ENCODE results near the gene PKP2.

GRCh38 chr12:32896299-32897360, at the start of gene PKP2:
PKP2 (minus strand) TSS chr12:32896777.
- PRO-cap: no peak

GRCh38 chr12:33945253-33945512, 77.1 kb upstream of the ALG10 start:
- PRO-cap: no peak

DNA sequence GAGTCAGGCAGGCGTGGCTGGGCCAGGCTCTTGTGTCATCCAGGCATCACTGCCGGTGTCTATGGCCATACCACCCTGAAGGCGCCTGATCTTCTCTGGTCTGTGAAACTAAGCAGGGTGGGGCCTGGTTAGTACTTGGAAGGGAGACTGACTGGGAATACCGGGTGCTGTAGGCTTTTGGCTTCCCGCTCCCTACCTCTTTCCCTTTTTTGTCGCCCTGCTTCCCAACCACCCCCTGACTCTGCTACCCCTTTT, 183.3 kb downstream of the ALG10 start:
- PRO-cap: no peak

DNA sequence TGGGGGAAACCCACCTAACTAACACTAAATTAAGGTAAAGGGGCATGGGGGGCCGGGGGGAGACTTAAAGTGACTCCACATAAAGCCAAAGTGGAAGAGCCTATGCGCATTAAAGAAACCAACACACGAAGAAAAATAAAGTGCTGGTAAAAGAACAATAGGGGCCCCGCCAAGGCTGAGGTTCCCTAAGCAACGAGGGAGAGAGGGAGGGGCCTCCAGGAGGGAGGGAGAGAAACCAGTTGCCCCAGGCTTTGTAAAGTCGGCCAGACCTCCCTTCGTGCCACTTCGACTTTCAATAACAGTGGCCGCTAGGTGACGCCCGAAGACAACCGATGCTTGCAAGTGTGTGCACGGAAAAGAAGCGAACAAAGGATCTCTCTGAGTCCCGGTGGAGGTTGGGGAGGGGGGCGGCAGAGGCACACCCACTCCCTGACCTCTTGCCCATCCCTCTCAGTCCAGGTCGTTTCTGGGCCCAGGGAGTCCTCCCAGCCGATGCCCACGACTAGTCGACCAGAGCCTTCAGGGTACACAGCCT, 263.0 kb upstream of the ALG10B start:
- PRO-cap: no peak

DNA sequence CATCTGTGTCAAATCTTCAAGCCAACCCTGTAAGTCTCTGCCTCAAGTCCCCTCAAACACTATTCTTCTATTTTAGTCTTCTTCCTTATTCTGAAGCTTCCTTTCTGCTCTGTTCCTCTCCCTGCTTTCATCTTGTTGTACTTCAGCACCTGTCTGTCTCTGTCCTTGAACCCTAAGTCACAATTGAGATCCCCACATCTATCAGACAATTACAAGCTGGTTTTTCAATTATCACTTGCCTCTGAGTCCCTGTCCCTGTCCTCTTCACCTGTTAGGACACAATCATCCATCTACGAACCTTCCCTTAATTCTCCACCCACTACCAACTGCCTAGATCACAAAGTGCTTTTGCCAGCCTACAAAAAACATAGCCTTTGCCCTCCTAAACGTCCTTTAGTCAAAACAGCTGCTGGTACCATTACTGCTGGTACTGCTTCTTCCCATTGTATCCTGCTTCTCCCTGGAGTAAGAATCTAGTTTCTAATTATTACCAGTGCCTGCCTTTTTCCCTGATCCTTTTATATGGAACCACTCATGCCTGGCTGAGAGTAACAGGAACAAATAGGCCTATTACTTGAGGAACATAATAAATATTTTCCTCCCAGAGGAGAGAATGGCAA, 82.1 kb downstream of the CPNE8 start:
- PRO-cap: no peak

- PRO-cap: no peak
Observed at GRCh38 chr12:38892591-38892857, 12.9 kb downstream of the CPNE8 start.

DNA sequence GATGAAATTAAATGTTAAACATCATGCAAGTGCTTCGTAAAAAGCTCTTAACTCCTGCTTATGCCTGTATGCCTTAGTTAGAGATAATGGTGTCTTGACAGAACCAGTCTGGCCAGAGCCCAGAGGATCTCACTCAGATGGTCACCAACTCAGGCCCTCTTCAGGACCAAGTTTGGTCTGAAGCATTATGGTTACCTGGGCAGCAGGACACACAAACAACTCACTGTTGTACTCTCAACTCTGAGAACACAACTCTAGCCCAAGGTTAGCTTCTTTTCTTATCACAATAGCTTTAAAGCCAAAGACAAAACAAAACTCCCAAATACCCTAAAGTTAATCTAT, 115.4 kb downstream of the KIF21A start:
- PRO-cap: no peak

DNA sequence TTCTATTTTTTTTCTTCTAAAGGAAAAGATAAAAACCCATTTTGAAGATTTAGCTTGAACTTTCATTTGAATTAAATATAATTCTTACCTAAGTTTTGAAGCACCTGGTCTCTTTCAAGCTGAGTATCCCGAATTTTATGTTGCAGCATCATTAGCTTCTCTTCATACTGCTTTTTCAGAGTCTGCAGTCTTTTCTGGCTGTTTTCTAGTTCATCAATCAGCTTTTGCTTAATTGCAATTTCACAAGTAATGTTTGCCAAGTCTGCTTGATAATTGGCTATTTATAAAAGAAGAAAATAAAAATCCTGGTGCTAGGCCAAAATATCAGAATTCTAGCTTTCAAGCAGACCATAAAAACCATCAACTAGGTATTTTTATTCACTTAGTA, 102.1 kb downstream of the KIF21A start:
- PRO-cap: no peak

DNA sequence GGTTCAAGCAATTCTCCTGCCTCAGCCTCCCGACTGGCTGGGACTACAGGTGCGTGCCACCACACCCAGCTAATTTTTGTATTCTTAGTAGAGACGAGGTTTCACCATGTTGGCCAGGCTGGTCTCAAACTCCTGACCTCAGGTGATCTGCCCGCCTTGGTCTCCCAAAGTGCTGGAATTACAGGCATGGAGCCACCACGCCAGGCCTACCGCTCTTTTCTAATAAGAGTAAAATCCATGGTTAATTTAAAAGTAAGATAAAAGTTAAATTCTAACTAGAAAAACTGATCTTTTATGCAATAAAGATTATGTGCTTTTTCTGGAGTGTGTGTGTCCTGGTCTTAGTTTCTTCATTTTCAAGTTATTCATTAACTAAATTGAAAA, 212.5 kb downstream of the SLC2A13 start:
- PRO-cap: no peak

- PRO-cap: no peak
Observed at GRCh38 chr12:39978520-39978938, 127.4 kb downstream of the SLC2A13 start.

DNA sequence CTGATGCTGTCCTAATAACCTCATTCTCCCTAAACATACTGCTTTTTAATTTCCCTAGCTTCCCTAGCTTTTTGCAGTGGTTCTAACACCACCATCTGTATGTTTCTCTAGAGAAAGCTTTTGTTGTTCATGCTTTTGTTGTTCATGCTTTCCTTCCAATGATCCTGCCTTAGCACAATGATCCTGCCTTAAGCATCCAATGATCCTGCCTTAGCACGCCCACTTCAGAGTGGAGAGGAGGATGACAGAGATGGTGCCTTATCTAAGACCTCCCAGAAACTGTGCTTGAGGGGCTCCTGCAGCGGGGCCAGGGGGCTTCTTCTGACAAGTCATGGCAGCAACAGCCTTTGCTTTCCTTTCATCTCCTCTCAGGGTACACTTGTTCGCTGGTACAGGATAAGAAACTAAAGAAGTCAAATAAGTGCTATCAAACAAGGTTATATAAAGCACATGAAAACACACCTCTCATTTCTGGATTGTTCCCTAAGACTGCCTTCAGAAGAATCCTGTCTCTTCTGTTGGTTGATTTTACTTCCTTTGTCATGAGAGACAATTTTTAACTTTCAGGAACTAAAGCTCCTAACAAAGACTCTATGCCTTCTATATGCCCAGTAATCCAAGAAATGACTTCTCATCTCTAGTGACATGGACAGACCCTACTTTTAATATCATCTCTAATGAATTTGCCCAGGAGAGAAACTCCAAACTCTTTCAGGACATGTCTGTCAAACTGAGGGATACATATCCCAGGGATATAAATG, 82.6 kb downstream of the SLC2A13 start:
- PRO-cap: no peak

DNA sequence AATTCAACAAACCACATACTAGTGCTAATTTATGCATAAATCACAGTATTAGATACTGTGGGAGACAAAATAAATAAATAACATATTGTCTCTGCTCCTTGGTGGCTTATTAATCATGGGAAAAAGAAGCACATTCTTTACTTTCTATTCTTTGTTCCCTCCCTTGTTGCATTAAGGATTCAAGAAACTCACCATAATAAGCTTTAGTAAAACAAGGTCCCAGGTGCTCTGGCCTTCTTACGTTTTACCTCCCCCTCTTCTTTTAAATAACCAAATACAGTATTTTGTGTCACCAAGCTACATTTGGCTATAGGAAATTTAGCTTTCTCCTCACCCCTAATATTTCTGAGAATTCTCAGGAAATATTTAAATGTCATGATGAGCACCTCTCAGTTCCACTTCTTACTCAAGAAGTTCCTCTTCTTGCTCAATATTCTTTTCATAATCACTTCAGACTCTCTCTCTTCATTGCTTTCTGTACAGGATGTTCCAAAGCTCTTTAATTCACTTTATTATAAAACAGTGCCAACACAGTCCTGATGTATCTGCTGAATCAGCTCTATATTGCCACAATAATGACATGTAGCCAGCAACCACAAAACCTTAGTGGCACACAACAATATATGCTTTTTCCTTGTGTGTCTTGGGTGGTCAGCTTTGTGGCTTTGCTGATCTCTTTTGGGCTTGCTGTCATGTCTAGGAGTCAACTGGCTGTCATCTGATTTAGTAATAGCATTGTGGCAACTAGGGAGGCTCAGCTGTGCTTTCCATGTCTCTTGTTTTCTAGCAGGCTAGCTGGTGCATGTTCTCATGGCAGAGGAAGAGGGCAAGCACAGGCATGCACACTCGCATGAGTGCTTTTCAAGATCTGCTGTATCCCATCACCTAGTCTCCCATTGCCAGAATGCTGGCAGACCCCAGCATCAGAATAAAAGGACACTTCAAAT, 52.6 kb upstream of the SLC2A13 start:
- PRO-cap: no peak

DNA sequence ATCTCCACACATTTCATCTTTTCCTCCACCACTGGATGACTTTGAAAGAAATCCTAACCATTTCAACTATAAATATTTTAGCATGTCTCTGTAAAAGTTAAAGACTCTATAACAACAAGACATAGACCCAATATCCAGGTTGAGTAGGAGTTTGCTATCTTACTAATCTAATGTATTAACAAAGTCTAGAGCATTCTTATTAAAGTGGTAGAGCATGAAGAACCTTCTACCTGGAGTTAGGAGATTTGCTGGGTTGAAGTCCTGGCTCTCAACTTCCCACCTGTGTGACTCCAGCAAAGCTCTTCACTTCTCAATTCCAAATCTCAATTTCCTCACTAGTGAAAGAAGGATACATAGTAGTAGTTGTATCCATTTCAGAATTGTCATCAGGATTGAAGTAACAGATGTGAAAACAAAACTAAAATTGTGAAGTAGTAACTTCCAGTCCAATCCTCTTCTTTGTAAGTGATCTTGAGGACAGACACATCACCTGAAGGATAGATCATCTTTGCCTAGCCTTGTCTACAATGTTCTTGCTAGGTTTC, 1.3 kb upstream of the LRRK2 start:
- PRO-cap: no peak

DNA sequence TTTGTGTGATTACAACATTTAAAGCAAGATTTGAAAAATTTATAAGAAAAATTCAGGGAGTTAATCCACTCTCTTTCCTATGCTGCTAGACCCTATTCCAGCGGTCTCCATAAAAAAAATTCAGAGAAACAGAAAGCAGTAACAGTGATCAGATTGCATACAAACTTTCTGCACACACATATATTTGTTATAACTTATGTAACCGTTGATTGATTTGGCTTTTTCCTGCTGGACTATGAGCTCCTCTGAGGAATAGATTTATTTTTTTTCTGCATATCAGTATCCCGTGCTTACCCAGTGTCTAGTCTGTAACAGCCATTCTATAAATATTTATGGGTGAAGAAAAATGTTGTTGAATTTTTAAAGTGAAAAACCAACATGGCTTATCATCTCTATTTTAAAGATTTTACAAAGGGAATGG, 68.2 kb downstream of the LRRK2 start:
- PRO-cap: no peak

DNA sequence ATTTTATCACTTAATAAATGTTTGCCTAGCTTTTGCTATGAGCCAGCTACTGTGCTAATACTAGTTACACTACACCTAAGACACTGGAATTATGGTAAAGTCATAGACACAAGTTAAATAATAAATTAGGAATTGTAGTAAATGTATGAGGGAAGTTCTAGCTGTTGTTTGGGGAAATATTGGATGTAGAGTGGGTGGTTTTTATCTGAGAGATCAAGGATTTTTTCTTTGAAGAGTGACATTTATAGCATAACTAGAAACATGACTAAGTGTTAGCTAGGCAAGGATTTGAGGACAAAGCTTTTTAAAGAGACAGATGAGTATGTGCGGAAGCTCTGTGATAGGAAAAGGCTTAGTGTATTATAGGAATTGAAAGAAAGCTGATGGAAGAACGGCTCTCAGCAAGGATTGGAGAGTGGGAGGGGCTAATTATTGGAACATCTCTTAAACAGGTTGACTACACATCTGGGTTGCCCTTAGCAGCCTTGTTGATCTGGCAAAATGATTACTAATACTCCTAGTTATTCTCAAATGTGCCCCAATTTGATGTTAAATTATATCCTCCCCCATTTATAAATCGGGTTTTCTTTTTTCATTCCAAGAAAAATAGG, 24.5 kb downstream of the PDZRN4 start:
- PRO-cap: no peak

- PRO-cap: no peak
Observed at GRCh38 chr12:41257194-41258351, 69.5 kb downstream of the PDZRN4 start.

GRCh38 chr12:41281366-41281856, 93.3 kb downstream of the PDZRN4 start:
- PRO-cap: no peak

GRCh38 chr12:41918012-41918437, 226.6 kb downstream of the GXYLT1 start:
- PRO-cap: no peak

DNA sequence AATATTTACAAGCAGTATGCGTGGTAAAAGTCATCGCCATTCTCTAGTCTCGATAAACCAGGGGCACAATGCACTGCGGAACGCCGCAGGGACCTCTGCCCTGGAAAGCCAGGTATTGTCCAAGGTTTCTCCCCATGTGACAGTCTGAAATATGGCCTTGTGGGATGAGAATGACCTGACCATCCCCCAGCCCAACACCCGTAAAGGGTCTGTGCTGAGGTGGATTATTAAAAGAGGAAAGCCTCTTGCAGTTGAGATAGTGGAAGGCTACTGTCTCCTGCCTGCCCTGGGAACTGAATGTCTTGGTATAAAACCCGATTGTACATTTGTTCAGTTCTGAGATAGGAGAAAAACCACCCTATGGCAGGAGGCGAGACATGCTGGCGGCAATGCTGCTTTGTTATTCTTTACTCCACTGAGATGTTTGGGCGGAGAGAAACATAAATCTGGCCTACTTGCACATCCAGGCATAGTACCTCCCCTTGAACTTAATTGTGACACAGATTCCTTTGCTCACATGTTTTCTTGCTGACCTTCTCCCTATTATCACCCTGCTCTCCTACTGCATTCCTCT, 62.1 kb downstream of the PPHLN1 start:
- PRO-cap: no peak

DNA sequence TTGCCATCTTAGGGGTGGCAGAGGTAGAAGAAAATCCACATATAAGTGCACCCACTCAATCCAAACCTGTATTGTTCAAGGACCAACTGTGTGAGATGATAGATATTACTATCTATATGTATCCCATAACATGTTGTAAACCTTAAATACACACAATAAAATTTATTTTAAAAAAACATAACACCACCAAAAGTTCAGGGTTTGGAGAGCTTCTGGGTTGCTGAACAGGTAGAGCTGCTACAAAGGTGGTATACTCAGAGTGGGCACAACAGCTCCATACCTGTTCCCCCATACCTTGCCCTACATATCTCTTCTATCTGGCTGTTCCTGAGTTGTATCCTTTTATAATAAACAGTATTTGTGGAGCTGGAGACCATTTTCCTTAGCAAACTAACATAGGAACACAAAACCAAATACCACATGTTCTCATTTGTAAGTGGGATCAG, 107.8 kb downstream of the PPHLN1 start:
- PRO-cap: no peak